PC-3 (cell line): ENCODE measurements around a stretch of chr6.

DNA sequence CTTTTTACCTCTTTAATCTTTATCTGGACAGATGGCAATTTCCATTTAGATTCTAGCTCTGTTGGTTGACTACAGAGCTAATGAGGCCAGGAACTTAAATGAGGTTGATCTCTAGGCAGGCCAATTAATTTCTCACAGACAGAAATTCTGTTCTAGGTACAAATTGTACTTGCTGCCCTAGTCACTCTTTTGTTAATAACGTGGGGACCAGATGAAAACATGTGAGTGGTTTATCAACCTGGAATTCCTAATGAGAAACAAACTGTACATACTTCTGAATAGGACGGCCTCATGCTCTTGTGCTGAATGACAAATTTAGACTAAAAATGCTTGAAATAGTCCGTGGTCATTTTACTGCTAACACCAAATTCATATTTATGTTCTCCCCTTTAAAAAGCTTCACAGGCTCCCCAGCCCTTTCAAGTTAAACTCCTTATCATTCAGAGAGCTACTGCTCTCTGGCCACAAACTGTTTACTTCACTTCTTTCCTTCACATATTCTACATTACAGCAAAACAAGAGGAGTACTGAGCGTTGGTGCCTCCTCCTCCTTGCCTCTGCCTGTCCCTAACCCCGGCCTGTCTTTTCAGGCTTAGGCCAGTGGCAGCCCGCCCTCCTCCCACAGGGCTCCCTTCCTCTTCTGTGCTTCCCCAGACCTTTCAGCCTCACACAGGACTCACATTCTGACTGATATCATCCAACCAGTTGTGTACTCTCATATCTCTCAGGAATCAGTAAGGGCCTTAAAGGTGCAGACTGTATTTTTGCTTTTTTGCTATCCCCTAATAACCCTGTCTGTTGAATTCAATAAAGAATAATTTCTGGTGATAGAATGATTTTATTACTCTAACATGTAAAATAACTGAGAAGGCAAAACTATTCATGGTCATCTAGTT lies 41.3 kb downstream of the DTNBP1 start:
- RAMPAGE, long total RNA = no peak

- RAMPAGE, long total RNA = no peak
Observed at GRCh38 chr6:16068648-16068921, 60.3 kb upstream of the MYLIP start.

- RAMPAGE, long total RNA = no peak
Observed at GRCh38 chr6:16129840-16130153, 911 bp downstream of the MYLIP start.

GRCh38 chr6:16130154-16130767 lies 1.4 kb downstream of the MYLIP start:
- RAMPAGE, long total RNA = no peak

- RAMPAGE, long total RNA = no peak
Observed at GRCh38 chr6:16235578-16236189, 2.7 kb upstream of the GMPR start.

- RAMPAGE, long total RNA = no peak
Observed at GRCh38 chr6:16304948-16305357, 66.6 kb downstream of the GMPR start.

GRCh38 chr6:16326758-16327157 lies 88.4 kb downstream of the GMPR start:
- RAMPAGE, long total RNA = no peak

GRCh38 chr6:16332100-16332445 lies 93.7 kb downstream of the GMPR start:
- RAMPAGE, long total RNA = no peak

GRCh38 chr6:16440808-16441110 lies 202.4 kb downstream of the GMPR start:
- RAMPAGE, long total RNA = no peak

GRCh38 chr6:16486402-16487017 lies 248.1 kb downstream of the GMPR start:
- RAMPAGE, long total RNA = no peak

GRCh38 chr6:16586308-16586758 lies 174.9 kb downstream of the ATXN1 start:
- RAMPAGE, long total RNA = no peak

- RAMPAGE, long total RNA = no peak
Observed at GRCh38 chr6:16670071-16670734, 91.1 kb downstream of the ATXN1 start.

DNA sequence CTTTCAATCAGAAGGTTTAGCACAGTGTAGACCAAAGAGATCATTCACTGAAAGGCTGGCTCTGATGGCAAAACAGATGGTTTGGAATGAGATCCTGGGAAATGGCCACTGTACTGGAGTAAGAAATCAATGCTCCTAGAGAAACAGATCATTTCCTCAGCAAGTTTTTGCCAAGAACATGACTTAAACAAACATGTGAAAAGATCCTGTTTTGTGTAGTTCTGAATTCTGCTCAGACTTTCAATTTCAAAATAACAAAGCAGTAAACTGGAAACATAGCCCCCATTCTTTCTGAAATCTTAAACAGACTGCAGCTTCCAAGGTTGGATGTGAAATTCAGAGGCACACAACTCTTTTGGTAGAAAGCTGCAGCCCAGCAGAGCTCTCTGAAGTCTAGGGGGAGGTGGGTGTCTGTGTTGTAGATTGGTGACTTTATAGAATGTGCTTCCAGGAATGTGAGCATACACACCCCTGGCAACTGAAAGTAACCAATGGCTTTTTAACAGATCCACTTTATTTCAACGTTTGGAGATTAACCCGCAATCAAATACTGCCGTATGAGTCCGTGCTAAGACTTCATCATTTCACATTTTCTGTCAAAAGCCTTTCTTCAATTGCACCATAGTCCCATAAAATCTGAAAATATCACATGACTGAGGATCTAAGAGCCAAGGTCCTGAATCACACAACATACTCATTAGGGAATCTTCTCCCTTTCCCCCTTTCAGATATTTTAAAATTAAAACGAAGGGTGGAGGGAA lies 86.4 kb downstream of the ATXN1 start:
- RAMPAGE, long total RNA = no peak

DNA sequence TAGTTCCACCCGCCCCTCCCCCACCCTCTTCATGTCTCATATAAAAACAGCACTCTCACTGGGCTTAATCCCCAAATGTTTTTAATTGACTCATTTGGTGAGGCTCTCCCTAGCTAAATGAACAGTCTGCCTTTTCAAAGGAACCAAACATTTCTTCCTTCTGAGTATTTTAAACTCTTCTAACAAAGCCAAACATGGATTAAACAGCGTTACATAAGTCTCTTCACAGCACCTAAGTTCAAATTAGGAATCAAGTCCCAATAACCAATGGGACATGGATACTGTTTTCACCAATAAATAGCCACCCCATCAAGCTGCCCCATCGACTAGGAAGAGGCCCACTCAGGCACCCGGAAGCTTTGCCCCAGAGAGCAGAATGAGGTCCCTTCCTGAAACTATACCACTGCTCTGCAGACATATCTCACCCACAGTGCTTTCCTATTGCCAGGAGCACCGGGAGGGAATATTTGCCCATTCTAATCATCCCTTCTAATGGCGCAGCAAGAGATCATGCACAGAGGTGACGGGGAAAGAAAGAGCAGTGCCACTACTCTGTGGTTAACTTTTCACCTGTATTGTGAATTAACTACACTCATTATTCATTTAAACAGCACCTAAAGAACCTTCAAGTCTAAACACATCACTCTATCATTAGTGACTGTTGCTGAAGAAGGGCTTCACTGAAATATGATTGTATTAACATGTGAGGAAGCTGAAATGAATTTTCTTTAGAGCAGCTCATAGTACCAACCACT lies 63.5 kb downstream of the ATXN1 start:
- RAMPAGE, long total RNA = no peak

- RAMPAGE, long total RNA = no peak
Observed at GRCh38 chr6:16724922-16725598, 36.2 kb downstream of the ATXN1 start.

- RAMPAGE, long total RNA = no peak
Observed at GRCh38 chr6:16747121-16748122, 13.8 kb downstream of the ATXN1 start.

DNA sequence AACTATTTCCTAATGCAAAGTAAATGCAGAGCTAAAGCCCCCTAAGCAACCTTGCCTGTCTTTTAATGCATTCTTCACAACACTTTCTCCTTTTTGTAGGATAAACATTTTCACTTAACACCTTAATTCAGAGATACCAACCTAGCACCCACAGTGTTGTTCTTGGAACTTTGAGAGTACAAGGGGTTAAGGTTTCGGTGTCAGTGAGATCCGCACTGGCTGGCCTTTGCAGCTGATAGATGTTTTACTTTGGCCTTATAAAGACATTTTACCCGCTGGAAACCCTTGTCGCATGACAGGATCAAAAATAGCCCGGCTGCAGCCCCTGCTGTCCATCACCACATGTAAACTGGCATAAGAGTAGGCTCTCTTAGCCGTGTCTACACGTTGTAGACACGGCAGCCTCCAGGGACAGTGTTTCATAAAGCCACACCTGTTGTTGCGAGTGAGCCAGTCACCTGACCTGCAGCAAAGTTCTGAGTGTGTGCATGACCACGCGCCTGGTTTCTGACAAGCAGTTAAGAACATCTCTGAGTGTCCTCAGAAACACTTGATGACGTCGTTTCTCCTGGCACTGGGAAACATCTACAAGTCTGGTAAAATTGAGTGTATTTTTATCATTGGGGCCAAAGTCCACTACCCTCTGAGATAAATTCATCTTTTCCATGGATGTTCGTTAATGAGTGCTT lies 8.5 kb downstream of the RBM24 start:
- RAMPAGE, long total RNA = no peak

- RAMPAGE, long total RNA = no peak
Observed at GRCh38 chr6:17291575-17292162, 10.5 kb downstream of the RBM24 start.

GRCh38 chr6:17393791-17394520 lies 561 bp downstream of the CAP2 start:
- RAMPAGE, long total RNA = no peak

- RAMPAGE, long total RNA = no peak
Observed at GRCh38 chr6:17759252-17759931, 52.7 kb upstream of the NUP153 start.